AG04450 (cell line): ENCODE data around the genes CDCP2 and CYB5RL.

- CAGE, long polyA plus RNA, result no peak
- RRBS, result no CpG with 5 or more reads among the region's 24 CpGs
These were observed 865 bp downstream of the TUT4 start for GRCh38 chr1:52551910-52552544.

DNA sequence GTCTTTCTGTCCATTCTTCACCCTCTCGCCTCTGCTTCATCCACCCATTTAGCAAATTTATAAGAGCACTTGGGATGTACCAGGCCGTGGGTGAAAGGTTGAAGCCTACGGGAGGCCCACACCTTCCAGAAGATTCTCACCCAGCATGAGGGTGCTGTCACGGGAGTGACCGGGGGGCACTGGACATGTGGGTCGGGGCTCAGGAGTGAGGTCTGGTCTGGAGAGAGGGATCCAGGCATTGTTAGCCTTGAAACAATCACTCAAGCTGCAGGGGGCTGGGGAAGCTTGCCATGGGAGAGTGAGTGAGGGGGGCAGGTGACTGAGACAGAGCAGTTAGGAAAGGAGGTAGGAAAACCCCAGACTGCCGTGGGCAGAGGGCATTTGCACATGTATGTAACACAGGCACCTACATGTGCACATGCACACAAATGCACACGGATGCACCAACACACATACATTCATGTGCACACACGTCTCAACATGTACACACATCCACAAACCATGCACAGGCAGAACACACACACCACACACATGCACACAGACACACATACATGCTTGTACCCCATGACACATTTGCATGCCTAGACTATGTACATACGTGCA lies 20.3 kb downstream of the PODN start:
- CAGE, long polyA plus RNA, result no peak
- RRBS, result no CpG with 5 or more reads among the region's 10 CpGs

GRCh38 chr1:53126111-53126423 lies 16.4 kb downstream of the SLC1A7 start:
- CAGE, long polyA plus RNA, result no peak
- RRBS, result no CpG with 5 or more reads among the region's 4 CpGs

DNA sequence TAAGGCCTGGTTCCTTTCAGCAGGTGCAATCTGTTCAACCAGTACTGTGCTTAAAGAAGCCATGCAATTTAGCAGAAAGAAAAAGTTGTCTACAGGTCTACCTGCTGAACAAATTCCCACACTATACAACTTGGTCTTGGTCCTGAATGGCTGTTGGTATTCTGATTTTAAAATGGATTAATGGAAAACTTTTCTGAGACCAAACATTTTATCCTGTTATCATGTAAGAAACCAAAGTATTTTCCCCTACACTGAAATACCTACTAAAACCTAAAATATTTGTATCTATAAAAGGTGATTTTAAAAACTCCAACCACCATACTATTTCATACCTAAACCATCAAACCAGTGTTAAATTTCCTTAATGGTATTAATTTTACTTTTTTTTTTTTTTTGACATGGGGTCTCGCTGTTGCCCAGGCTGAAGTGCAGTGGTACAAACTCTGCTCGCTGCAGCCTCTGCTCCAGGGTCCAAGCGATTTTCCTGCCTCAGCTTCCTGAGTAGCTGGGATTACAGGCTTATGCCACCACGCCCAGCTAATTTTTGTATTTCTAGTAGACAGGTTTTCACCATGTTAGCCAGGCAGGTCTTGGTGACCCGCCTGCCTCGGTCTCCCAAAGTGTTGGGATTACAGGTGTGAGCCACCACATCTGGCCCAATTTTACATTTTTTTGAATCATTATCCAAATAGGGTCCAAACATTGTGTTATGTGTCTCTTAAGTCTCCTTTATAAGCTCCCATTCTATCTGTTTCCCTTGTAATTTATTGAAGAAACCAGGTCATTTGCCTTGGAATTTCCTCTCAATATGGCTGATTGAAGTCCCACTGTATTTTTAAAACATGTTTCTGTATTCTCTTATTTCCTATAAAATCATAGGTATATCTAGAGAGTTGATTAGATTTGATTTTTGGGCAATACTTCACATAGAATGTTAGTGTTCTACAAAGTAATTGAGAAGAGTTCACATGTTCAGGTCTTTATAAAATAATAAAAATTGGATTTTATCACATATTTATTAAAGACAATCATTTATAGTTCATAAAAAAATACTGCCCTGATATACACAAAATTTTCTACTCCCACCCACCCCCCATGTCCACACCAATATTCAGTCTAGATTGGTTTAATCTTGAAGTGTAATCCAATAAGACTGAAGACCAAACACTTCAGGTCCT lies 5.9 kb upstream of the CZIB start:
- CAGE, long polyA plus RNA, result no peak
- RRBS, result no CpG with 5 or more reads among the region's 6 CpGs

DNA sequence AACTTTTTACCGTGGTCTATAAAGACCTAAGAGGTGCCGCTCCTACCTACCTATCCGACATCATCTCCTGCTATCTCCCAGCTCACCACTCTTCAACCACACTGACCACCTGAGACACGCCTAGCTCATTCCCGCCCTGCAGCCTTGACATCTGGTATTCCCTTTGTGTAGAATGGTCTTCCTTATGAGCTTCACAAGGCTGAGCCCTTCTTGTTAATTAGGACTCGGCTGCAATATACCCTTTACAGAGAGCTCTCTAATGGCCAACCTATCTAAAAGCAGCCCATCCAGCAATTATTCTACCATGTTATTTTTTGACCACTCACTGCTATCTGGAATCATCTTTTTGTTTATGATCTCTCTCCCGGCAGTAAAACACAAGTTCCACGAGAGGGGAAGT lies 609 bp downstream of the MAGOH start:
- CAGE, long polyA plus RNA, result no peak
- RRBS, result no CpG with 5 or more reads among the region's 8 CpGs

GRCh38 chr1:53470028-53470643 lies 10.9 kb downstream of the DMRTB1 start:
- CAGE, long polyA plus RNA, result no peak
- RRBS, result 15% methylated on average over 14 of the region's 34 CpGs

GRCh38 chr1:53542118-53542579 lies 83.0 kb downstream of the DMRTB1 start:
- CAGE, long polyA plus RNA, result no peak
- RRBS, result no CpG with 5 or more reads among the region's 12 CpGs

- CAGE, long polyA plus RNA, result no peak
- RRBS, result no CpG with 5 or more reads among the region's 9 CpGs
These were observed 57.0 kb downstream of the GLIS1 start for GRCh38 chr1:53682020-53682287.

DNA sequence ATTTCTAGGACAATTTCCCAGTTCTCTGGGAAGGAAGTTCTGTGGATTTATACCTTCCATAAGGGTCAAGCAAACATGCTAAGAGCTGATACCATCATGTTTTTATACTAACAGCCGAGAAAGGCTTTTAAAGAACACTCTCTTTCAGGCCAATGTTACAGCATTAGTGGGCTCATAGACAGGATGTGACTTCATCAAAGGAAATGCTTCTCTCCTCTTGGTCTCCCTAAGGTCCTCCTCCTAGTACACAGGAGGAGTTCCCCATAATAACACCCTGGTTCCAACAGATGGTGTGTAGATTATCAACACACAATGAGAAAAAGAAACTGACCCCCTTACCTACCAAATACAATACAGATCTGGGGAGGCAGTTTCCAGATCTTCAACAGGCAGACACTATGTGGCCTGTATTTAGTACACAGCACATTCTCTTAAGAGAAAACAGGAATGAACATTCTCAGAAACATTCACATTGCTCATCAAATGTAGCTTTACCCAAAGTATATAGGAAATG lies 26.7 kb upstream of the GLIS1 start:
- CAGE, long polyA plus RNA, result no peak
- RRBS, result no CpG with 5 or more reads among the region's 1 CpG

DNA sequence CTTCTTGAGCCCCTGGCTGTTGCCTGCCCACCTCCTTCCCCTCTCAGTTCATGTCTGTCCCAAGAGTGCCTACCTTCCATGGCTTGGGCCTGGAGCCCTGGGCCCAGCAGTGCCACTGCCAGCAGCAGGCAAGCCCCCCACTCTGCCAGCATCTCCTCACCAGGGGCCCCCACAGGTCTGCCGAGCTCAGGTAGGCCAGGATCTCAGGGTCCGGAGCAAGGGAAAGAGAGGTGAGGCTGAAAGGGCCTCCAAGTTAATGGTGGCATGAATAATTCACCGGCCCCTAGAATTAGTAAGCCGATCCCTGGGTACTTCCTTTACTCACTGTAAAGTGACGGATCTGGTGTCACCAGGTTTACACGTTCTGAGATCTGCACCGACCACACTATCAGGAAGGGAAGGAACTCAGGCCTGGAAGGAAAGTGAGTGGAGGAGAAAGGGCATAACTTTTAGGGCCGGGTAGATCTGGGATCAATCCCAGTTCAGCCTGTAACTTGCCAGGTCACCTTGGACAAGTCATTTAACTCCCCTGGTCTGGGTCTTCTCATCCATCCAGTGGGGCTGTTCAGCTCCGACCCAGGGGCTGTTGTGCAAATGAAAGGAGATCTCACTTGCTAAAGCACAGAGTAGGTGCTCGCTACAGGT lies at the start of gene CDCP2:
TSS of gene CDCP2 (minus strand) at position 230 of the 645 bp plus-strand sequence.
- CAGE, long polyA plus RNA, result no peak
- RRBS, result no CpG with 5 or more reads among the region's 10 CpGs

- CAGE, long polyA plus RNA, result start-site peak on the minus strand at chr1:54199996-54200032, 101 and 167 reads in 2 replicates; start-site peak on the plus strand at chr1:54200187-54200218, 131 and 81 reads in 2 replicates
- RRBS, result 1% methylated on average over 11 of the region's 45 CpGs
These were observed at the start of gene CYB5RL for GRCh38 chr1:54199311-54200295. Gene CYB5RL (minus strand): TSS chr1:54200030.

- CAGE, long polyA plus RNA, result no peak
- RRBS, result 13% methylated on average over 4 of the region's 26 CpGs
These were observed 73.1 kb downstream of the MRPL37 start for GRCh38 chr1:54272827-54273771.

GRCh38 chr1:54278268-54278513 lies 78.2 kb downstream of the MRPL37 start:
- CAGE, long polyA plus RNA, result no peak
- RRBS, result no CpG with 5 or more reads among the region's 3 CpGs

DNA sequence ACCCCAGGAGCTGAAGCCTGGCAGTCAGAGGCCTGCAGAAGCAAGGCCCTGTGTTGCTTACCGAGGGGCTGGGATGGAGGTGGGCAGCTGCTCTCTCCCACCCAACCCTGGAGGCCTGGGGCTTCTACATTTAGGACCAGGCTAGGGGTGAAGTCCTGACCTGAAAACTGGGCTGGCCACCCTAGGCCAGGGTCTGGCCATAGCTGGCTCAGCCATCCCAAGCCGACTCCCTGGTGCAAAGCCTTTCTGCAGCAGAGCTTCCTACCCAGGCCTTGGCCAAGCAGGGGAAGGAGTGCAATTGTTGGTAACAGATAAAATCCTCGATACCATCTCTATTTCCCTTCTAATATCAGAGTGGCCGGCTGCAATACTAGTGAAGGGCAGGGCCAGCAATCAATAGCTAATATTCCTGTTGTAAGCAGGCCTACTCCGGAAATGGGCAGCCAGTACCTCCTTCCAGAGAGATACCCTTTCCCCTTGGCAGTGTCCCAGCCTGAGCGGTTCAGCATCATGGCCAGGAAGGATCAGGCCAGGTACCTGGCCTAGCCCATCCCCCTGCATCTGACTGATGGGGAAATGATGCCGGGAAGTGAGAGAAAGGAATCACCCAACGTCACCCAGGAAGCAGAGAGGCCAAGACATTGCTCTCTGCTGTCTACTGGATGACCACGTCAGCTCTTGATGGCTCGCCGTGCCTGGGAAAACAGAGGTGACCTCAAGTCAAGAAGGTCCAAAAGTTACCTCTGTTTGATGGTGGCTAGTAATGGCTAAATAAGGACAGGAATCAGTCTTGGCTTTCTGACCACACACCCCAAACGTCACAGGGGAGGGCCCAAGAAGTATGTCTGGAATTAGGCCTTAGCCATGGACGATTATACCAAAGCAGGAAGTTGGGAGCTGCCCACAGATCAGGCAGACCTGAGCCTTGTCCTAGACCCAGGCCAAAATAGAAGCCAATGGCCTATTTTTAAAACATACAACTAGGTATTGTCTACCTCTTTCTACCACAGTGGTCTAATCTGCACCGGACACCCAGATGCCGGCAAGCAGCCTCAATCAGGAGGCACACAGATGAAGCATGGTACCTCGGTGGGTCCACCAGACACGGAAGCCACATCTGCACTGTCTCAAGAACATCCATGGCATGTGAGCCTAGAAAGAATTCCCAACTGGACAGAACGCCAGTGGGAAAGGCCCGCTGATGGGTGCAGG lies 79.0 kb downstream of the MRPL37 start:
- CAGE, long polyA plus RNA, result no peak
- RRBS, result no CpG with 5 or more reads among the region's 19 CpGs

GRCh38 chr1:54280289-54281171 lies 80.6 kb downstream of the MRPL37 start:
- CAGE, long polyA plus RNA, result no peak
- RRBS, result no CpG with 5 or more reads among the region's 20 CpGs

DNA sequence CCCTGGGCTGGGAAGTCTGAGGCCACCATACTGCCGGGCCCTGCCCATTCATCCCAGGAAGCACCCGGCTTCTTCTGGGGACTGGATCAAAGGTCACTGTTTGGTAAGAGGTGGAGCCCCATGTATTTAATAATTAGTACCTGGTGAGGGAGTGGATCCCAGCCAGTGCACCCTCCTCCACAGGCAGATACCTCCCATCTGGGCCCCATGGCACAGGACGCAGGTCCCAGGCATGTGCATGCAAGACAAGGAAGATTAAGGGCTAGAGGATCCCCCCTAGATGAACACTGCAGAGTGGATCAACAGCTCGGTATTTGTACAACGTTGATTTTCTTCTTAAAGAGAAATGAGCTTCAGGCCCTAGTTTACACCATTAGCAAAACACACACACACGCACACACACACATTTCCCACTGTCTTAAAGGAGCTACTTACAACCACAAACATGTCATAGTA lies 90.6 kb downstream of the MRPL37 start:
- CAGE, long polyA plus RNA, result no peak
- RRBS, result no CpG with 5 or more reads among the region's 6 CpGs

DNA sequence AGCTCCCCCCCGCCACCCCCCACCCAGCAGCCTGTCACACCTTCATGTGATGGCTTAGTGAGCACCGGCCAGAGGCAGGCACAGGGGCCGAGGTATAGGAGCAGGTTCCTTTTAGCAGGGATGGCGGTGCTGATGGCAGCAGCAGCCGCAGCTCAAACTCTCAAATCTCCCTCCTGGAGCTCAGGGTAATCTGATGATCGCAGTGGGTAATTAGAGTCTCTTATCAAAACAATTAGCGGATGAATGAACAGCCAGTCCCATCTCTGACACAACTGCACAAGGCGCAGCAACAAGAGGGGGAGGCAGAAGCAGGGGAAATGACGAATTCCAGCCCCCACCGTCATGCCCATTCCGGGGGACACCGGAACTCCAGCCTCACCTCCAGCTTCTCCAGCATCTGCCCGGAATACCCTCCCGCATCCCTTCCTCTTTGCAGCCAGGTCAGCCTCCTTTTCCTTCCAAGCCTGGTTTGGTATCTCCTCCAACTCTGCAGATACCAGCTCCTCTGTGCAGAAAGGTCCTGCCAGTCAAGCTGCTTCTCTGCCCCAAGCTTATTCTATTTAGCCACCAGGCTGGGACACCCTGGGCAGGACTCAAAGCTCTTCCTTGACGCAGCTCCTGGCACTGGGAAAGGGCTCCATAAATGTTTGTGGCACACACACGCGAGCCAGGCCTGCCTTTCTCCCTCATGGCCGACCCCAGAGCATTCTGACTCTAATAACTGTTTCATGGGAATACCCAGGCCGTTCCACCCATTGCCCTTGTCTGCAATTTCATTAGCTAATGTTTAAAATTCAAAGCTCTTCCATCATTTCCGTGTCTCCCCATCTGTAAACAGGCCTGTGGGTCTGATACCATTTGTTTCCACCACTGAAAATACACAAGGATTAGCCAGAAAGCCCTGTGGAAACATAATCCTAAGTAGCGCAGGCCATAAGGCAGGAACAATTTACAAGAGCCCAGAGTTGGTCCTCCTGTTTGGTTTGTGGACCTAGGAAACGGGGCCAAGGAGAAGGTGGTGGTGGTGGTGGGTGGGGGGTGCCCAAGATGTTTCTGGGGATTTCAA lies 126.3 kb downstream of the MRPL37 start:
- CAGE, long polyA plus RNA, result no peak
- RRBS, result 80% methylated on average over 1 of the region's 22 CpGs

DNA sequence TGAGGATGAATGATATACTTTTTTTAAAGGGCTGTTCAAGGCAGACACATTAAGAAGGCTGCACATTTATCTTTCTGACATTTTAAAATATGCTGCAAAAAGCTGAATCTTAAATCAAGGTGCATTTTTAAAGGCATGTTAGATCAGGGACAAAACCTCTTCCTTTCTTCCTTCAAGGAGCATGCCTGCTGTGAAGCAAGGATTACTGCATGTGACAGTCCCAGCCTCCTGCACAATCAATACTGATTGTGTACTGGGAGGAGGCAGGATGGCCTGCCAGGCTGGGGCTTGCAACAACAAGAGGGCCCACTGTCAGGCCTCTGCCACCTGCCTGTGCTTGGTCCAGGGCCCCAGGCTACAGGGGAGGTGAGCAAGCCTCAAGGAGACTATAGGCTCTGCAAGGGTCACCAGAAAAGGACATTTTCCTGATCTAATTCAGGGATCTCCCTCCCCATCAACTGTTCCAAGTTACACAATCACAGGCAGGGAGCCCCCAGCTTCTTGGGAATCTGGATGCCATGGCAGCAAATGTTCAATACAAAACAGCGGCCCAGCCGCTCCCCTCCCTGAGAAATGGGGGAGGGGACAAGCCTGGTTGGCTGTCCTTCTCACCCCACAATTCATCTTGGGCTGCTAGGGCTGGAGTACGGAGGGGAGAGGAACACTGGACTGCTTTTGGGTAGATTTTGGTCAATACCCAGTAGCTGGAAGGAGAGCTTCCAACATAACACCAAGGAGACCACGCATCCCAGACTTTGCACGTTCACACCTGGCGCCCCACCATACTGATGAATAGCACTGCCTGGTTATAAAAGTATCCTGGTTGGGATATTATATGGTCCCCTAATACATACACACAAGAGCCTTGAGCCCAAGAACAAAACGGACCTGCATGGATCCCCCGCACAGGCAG lies 129.5 kb downstream of the MRPL37 start:
- CAGE, long polyA plus RNA, result no peak
- RRBS, result no CpG with 5 or more reads among the region's 8 CpGs

GRCh38 chr1:54347944-54348931 lies 148.3 kb downstream of the MRPL37 start:
- CAGE, long polyA plus RNA, result no peak
- RRBS, result no CpG with 5 or more reads among the region's 17 CpGs

- CAGE, long polyA plus RNA, result no peak
- RRBS, result no CpG with 5 or more reads among the region's 14 CpGs
These were observed 151.5 kb downstream of the MRPL37 start for GRCh38 chr1:54351164-54352122.